Measurements from ENCODE around the genes CCDC40 and CARD14.

GRCh38 chr17:79305753-79306256 lies 231.2 kb downstream of the ENGASE start:
- PRO-cap: bidirectional peak, plus-strand start at chr17:79306048, minus-strand start at chr17:79305869
- RAMPAGE, long total RNA, 3 experiments: no peak in any of the 3 experiments

DNA sequence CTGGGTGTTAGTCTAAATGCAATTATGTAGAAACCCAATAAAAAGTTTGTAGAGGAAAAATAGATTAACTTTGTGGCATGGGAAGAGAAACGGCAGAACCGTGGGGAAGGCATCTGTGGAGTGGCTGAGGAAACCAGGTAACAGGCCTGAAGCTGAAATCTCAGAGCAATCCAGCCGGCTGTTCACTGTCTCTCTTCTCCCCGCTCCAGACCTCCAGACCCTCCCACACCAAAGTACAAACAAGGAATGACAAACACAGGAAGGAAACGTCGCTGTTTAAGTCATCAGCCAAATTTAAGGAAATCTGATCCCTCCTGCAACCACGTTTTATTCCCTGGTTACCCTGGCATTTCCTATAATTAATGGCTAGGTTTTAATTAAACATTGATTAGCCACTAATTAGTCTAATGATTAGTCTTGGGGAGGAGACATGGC lies 51.9 kb upstream of the RBFOX3 start:
- PRO-cap: no peak
- RAMPAGE, long total RNA, 3 experiments: no peak in any of the 3 experiments

DNA sequence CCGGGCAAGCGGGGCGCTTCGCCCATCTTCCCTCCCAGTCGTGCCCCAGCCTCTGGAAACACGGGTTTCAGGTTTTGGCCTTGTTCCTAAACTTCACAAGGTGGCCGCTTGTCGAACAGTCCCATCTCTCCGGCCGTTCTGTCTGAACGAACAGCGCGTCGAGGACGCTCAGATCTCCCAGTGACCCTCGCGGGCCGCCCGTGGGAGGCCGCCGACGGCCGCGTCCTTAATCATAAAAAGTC lies 1.9 kb upstream of the CBX8 start:
- PRO-cap: no peak
- RAMPAGE, long total RNA, 3 experiments: no peak in any of the 3 experiments

DNA sequence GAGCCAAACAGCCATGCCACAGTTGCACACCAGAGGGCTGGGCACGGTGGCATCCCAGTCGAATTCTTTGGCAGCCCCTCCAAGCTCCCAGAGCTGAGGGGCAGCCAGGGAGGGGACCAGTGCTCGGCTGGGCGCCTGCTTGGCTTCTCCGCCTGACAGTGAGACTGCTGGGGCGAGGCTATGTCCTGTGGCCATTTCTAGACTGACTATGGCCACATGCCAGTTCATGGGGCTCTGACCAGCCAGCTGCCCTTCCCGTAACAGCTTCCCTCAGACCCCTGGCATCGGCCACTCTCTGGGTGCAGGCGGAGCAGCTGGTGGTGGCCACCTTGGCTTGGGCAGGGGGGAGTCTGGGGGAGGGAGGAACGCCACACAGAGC lies 34.8 kb downstream of the TBC1D16 start:
- PRO-cap: no peak
- RAMPAGE, long total RNA, 3 experiments: no peak in any of the 3 experiments

DNA sequence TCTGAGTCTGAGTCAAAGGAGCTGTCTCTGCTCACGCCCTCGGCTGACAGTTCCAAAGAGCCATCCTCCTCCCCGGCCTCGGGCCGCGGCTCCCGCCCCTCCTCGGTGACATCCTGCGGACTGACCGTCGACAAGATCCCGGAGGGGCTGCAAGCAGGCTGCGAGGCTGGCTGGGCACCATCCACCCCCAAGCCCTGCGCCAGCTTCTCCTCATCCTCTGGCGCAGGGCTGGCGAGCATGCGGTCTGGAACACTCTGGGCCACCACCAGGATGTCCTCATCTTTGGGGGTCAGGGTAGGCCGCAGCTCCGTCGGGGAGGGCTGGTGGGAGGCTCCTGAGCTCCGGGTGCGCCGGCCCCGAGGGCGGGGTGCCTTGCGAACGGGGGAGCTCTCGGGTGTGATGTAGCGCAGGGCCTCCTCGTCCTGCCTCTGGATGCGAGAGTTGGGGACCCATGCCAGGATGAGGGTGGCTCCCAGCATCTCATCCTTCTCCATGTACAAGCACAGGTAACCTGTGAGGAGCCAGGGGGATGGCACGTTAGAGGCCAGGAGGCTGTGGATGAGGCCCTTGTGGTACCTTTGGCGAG lies 25.3 kb downstream of the TBC1D16 start:
- PRO-cap: no peak
- RAMPAGE, long total RNA, 3 experiments: no peak in any of the 3 experiments

DNA sequence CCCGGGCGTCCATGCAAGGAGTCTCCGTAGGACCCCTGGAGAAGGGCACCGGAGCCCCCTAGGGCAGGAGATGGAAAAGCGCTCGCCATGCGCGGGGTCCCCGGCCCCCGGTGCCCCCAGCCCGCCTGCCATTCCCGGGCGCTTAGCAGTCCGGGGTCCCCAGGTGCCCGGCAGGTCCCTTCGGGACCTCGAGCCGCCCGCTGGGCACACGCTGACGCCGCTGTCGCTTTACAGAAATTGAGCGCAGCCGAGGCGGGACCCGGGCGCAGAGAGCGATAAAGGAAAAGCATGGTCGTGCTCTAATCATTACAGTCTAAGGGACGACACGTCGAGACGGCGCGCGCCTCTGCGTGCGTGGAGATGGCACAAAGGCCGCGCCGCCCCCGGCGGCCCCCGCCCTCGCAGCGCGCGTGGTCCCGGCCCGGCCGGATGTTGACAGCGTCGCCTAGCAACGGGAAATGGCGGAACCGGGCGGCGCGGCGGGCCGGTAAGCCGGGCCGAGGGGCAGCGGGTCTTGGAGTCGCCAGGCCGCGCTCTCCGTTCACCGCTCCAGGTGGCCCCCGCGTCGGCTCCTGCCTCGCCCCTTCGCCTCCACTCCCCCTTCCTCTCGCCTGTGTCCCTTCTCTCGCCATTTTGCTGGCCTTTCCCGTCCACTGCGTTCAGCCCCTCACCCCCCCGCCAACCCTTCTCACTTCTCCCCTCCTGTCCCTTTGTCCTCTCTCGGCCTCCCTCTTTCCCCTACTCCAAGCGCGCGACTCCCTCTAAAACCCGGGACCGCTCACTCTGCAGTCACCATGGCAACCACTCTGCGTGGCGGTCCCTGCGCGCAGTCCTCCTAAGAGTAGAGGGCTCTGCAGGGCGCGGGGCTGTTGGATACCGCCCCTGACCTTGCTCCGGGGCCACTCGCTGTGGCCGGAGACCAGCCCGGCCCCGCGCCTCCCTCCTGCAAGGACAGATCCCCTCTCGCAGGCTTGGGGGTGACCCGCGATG lies at the start of gene CCDC40:
CCDC40 (plus strand) TSS at position 438 of the 990 bp plus-strand sequence.
- PRO-cap: bidirectional peak, plus-strand start at position 438 of the sequence, minus-strand start at position 367 of the sequence
- RAMPAGE, long total RNA, 3 experiments: start-site peak on the plus strand in 1 of 3 experiments, centred at position 442 of the sequence, 6 reads per replicate

DNA sequence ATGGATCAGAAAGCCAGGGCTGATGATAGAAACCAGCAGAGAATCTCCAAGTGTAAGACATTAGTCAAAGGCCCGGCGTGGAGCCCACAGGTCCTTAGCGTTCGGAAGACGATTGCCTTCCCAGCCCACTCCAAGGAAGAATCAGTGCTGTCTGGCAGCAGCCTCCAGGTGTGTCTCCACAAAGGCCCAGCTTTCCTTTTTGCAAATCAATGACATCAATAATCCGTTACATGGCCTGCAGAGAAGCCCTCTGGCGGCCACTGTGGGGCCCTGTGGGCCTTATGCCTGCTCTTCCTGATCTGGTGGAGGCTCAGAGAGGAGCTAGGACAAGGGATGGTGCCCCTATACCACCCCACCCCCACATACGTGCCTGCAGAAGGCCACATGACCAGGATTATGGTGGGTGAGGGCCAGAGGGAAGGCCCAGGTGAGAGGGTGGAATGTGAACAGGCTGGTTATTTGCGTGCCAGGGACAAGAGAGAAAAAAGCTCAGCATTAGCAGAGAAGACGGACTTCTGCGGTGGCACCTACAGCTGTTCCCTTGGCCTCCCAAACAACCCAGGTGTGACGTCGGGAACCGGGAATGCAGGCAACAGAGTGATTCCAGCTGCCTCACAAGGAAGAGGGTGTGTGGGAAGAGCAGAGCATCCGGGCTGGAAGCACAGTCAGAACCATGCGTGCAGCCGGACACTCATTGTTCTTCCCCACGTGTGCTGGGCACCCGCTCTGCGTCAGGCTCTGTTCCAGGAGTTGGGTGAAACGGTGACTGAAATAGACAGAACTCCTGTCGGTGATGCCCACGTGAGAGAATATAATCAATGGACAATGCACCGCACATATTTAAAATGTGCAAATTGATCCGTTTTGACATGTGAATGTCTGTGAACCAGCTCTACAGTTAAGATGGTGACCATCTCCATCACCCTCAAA lies 22.4 kb downstream of the EIF4A3 start:
- PRO-cap: no peak
- RAMPAGE, long total RNA, 3 experiments: no peak in any of the 3 experiments

GRCh38 chr17:80169747-80170245 lies at the start of gene CARD14:
CARD14 (plus strand) TSS chr17:80170030.
- PRO-cap: no peak
- RAMPAGE, long total RNA, 3 experiments: no peak in any of the 3 experiments

GRCh38 chr17:80187474-80188165 lies 17.8 kb downstream of the CARD14 start:
- PRO-cap: no peak
- RAMPAGE, long total RNA, 3 experiments: no peak in any of the 3 experiments

GRCh38 chr17:80202101-80202477 lies 18.0 kb downstream of the SGSH start:
- PRO-cap: no peak
- RAMPAGE, long total RNA, 3 experiments: no peak in any of the 3 experiments

DNA sequence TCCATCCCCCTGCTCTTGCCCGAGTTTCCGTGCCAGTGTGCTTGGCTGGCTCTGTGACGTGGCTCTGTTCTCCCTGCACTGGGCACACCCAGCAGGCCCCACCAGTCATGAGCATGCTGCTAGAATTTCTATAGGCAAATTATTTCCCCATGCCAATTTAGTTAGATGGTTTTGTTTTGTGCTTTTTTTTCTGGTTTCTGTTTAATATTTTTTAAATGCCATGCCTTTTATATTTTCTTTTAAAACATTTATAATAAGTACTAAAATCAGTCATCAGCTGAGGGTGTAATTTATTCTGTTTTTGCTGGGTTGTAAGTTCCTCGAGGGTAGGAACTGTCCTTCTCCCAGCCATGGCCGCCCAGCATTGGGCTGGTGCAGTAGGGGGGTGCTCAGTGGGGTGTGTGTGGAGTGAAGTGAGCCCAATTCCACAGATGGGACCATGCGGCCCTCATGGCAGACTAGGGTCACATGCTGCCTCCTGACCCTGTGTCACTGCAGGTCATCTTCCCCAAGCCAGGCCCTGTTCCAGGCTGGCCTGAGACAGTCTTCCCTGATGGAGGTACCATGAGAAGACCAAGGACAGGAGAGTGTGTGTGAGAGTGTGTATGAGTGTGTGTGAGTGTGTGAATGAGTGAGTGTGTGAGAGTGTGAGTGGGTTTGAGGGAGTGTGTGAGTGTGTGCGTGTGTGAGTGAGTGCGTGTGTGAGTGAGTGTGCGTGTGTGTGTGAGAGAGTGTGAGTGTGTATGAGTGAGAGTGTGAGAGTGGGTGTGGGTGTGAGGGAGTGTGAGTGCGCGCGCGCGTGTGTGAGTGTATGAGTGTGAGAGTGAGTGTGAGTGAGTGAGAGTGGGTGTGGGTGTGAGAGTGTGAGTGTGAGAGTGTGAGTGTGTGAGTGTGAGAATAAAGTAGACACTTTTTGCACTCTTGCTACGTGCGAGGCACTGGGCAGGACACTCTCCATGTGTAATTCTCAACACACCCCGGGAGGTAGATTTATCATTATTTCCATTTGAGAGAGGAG lies 3.7 kb downstream of the SLC26A11 start:
- PRO-cap: no peak
- RAMPAGE, long total RNA, 3 experiments: no peak in any of the 3 experiments

DNA sequence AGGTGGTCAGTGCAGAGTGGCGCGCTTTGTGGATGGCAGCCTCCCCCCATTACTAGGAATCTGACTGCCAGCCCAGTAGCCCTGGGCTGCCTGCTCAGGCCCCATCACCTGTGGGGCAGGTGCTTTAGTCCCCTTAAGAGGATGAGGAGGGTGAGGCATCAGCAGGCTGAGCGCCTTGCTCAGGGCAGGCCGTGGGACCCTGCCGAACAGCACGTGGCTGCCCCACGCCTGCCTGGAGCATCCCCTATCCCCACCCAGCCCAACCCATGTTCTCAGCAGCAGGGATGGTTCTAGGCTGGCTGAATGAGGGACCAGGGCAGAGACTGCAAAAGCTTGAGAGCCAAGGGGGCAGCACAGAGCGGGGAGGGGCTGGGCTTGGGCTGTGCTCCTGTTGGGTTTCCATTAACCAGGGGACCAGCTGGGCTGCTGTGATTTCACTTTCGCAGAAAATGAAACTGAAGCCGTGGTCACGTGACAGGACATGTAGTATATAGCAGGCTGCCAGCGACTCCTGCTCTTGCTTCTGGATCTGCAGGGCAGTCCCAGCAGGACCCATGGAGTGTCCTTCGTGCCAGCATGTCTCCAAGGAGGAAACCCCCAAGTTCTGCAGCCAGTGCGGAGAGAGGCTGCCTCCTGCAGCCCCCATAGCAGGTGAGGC lies 2.6 kb downstream of the RNF213 start:
- PRO-cap: bidirectional peak, plus-strand start at position 520 of the sequence, minus-strand start at position 404 of the sequence
- RAMPAGE, long total RNA, 3 experiments: start-site peak on the plus strand in 1 of 3 experiments, centred at position 526 of the sequence, 25 reads per replicate

DNA sequence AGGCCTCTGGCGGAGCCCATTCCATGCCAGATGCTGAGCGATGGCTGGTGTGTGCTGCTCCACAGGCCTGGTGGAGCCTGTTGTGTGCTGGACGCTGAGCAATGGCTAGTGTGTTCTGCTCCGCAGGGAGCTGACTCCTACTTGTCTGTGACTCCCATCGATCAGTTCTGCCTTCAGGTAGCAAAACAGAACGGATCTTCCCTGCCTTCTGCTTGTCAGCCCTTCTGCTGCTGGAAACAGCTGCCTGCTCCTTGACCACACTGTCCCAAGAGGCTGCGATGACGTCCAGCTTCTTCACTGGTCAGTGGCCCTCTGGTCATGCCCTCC lies 4.4 kb downstream of the ENDOV start:
- PRO-cap: no peak
- RAMPAGE, long total RNA, 3 experiments: no peak in any of the 3 experiments

DNA sequence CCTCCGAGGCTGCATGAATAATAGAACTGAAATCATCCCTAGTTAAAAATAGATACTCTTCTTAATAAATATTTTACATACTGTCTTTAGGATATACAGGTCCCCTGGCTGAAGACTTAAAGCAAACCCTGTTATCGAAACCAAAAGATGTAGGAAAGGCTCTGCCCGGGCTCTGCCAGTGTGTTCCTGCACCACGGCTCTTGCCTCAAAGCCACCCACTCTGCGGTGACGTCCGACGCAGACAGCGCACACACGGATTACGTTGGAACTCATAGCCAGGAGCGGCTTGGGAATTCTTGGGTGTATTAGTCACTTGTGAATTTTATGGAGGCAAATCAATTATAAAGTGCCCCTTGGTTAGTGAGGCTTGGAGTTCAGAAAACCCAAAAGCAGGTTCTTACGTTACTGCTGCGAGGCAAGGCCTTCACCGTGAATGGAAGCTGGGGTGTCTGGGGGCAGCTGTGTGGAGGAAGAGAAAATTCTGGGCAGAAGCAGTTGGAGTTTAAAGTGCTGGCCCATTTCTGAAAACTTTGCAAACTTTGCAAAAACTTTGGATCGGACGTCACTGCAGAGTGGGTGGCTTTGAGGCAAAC lies 25.6 kb upstream of the NPTX1 start:
- PRO-cap: no peak
- RAMPAGE, long total RNA, 3 experiments: no peak in any of the 3 experiments

GRCh38 chr17:80600390-80600581 lies 55.6 kb downstream of the RPTOR start:
- PRO-cap: no peak
- RAMPAGE, long total RNA, 3 experiments: no peak in any of the 3 experiments

DNA sequence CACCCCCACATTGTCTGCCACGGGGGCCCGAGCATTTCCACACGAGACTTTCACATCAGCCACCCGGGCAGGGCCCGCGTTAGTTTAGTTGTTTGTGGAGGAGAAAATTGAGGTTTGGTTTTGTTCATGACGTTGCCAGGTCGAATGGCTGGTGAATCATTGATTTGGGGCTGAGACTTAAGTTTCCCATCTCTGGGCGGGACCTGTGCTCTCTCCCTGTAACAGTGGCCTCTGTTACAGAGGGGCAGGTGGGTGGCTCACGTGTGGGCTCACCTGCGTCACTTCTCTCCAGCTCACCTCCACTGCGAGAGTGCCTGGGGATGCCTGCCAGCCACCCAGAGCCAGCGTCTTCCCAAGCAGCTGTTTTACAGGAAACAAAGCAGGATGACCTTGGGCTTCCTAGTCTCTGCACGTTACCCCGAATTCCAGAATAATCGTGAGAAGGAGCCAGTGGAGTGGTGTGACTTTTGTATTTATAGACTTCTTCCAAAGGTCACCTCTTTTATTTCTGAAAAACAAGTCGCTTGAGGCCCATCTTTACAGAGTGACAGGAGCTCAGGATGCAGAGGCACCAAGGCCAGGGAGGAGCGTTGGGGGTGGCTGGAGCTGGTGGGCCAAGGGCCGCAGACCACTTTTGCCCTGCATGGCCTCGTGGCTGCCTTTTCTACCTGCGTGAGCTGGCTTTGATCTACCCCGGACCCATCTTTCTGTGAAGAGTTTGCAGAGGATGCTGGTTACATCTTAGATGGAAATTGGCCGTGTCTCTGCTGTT lies 150.8 kb downstream of the RPTOR start:
- PRO-cap: no peak
- RAMPAGE, long total RNA, 3 experiments: no peak in any of the 3 experiments

GRCh38 chr17:80725978-80726198 lies 181.2 kb downstream of the RPTOR start:
- PRO-cap: no peak
- RAMPAGE, long total RNA, 3 experiments: no peak in any of the 3 experiments

DNA sequence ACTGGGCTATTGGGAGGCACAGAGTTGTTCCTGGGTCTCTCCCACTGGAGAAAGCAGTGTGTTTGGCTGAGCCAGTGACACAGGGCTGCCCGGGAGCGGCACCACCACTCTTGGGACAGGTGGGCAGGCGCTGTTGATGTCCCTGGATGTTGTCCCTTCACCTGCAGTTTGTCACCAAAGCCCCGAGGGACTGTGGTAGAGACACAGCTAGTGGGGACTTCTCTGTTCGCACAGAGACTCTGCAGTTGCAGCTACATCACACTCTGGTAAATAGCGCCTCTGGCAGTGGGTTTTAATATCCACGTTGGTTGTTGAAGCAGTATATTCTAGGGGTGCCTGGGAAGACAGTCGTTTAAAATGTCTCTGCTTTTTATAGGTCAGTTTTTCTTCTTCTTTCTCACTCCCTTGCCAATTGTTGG lies 218.6 kb upstream of the CHMP6 start:
- PRO-cap: bidirectional peak, plus-strand start at position 322 of the sequence, minus-strand start at position 268 of the sequence
- RAMPAGE, long total RNA, 3 experiments: no peak in any of the 3 experiments

GRCh38 chr17:80867535-80868061 lies 124.0 kb upstream of the CHMP6 start:
- PRO-cap: no peak
- RAMPAGE, long total RNA, 3 experiments: no peak in any of the 3 experiments

DNA sequence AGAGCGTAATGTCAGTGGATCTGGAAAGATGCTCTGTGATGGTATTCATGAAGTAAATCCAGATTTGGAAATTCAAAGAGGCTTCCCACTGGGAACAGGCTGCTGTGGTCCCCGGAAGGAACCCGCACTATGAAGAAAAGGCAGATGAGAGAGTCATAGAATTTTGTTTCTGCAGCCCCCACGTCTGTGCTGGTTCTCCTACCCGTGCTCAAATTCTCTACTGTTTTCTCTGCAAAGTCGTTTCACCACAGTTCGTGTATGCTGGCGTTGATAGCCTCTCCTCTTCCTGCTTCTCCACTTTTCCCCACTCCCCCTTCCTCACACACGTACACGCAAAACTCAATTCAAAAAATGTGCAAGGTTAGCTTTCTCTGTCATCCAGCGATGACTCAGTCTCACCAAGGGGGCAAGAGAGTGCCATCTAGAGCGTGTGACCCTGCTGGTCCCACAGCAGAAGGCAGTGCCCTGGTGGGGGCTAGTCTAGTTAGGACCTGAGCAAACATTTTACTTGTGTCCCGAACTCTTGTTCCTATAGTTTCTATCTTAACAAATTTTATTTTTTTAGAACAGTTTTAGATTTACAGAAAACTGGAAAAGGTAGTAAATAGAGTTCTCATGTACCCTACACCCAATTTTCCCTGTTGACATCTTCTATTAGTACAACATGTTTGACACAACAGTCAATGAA lies 121.3 kb upstream of the CHMP6 start:
- PRO-cap: no peak
- RAMPAGE, long total RNA, 3 experiments: no peak in any of the 3 experiments